GM19240 (cell line): ENCODE measurements around a stretch of chr13.

DNA sequence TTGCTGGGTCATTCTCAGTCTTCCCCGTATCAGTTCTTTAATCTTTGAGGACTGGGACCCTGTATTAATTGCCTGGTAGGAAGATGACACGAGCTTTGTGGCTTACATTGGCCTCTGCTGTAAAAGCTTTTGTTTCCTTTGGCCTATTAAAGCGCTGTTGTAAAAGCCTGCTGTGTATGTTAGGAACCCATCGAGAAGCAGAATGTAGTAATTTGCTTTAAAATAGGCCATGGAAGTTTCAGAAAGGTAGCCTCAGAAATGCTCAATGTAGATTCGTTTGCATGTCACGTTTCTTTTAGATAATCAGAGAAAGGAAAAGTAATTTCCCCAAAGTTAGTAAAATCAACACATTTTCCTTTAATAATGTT lies 257.5 kb upstream of the STARD13 start:
- RRBS = no CpG with 5 or more reads among the region's 6 CpGs

GRCh38 chr13:33676638-33677370 lies 141.1 kb upstream of the RFC3 start:
- RRBS = no CpG with 5 or more reads among the region's 5 CpGs

GRCh38 chr13:33870276-33870858 lies 52.4 kb downstream of the RFC3 start:
- RRBS = no CpG with 5 or more reads among the region's 1 CpG

GRCh38 chr13:34201700-34202073 lies 383.7 kb downstream of the RFC3 start:
- RRBS = no CpG with 5 or more reads among the region's 2 CpGs

DNA sequence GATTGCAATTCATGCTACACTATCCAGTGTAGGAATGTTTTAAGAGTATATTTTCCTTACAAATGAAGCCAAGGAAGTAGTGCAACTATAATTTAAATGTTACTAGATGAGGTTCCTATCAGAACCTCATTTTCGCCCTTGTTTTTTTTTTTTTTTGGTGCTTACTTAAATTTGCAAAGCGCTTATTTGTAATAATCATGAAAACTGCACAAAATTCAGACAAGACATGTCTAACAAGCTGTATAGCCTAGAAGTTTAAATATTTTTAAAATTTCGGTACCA lies 182.0 kb downstream of the NBEA start:
- RRBS = no CpG with 5 or more reads among the region's 3 CpGs

GRCh38 chr13:35838787-35839621 lies 292.2 kb downstream of the DCLK1 start:
- RRBS = no CpG with 5 or more reads among the region's 16 CpGs

DNA sequence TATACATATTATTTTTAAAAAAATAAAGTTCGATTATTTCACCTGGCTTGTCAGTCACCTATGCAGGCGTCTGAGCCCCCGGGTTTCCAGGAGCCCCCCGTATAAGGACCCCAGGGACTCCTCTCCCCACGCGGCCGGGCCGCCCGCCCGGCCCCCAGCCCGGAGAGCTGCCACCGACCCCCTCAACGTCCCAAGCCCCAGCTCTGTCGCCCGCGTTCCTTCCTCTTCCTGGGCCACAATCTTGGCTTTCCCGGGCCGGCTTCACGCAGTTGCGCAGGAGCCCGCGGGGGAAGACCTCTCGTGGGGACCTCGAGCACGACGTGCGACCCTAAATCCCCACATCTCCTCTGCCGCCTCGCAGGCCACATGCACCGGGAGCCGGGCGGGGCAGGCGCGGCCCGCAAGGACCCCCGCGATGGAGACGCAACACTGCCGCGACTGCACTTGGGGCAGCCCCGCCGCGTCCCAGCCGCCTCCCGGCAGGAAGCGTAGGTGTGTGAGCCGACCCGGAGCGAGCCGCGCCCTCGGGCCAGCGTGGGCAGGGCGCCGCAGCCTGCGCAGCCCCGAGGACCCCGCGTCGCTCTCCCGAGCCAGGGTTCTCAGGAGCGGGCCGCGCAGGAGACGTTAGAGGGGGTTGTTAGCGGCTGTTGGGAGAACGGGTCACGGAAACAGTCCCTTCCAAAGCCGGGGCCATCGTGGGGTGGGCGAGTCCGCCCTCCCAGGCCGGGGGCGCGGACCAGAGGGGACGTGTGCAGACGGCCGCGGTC lies 827 bp upstream of the CCNA1 start:
- RRBS = 7% methylated on average over 25 of the region's 79 CpGs

GRCh38 chr13:36888546-36889232 lies 31.3 kb downstream of the SMAD9 start:
- RRBS = no CpG with 5 or more reads among the region's 5 CpGs

- RRBS = no CpG with 5 or more reads among the region's 6 CpGs
Measured at GRCh38 chr13:37681526-37682133, 83.1 kb upstream of the POSTN start.

- RRBS = no CpG with 5 or more reads among the region's 5 CpGs
Measured at GRCh38 chr13:37934843-37935088, 65.2 kb upstream of the TRPC4 start.

GRCh38 chr13:38846636-38847036 lies 144.0 kb downstream of the STOML3 start:
- RRBS = no CpG with 5 or more reads among the region's 4 CpGs

DNA sequence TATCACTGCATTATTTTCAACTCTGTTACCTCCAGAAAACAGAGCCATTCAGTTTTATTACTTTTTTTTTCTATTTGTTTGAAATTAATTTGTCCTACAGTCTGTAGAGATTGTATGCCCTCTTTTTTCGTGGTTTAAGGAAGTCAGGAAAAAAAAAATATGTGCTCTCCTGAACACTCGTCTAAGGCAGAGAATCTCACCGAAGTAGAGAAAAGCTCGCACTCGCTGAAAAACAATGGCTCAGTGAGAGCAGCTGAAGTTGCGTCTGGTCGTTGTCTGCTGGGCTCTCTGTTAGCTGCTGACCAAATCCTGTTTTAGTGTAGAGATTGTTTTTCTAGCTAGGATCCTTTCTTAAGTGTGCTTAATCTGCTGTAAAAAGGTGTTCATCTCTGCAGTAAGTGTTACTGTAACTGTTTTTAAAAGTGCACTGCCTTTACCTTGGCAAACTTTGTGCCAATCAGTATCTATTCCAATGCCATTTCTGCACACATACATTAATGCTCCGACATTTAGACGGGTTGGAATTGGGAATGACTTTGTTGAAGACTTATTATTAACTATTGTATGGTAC lies 38.6 kb downstream of the STOML3 start:
- RRBS = no CpG with 5 or more reads among the region's 9 CpGs

- RRBS = no CpG with 5 or more reads among the region's 11 CpGs
Measured at GRCh38 chr13:39006683-39006966, 16.0 kb upstream of the STOML3 start.

- RRBS = 3% methylated on average over 1 of the region's 8 CpGs
Measured at GRCh38 chr13:39039061-39039540, 845 bp downstream of the NHLRC3 start.

DNA sequence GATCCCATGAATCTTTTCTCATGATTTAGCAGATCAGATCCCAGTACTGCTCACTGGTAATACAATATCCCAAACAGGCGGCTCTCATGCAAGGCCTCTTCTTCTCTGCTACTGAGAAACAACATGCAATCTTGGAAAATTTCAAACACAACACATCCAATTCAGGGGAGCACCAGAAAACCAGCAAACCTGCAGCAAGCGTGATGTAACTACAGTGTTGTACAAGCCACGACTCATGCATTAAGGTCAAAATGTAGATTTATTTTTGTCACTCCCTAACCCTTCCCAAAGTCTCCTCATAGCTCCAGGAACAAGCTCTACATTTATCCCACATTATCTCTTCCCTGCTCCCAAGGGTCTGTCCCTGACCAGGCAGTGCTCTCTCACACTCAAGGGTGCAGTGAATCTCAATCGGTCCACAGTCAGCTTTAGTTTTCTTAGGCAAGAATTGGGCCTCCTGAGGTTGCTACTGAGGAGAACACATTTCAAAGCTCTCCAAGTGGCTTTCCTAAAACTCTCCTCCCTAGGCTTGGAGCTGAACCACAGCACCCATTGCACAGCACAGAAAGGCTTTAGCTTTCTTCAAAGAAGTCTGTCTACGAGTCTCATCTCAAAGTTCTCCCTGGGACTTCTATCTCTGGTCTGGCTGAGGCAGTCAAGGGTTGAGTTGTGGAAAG lies 219.4 kb downstream of the NHLRC3 start:
- RRBS = no CpG with 5 or more reads among the region's 5 CpGs

GRCh38 chr13:39414853-39415408 lies 188.1 kb downstream of the LHFPL6 start:
- RRBS = no CpG with 5 or more reads among the region's 5 CpGs

- RRBS = no CpG with 5 or more reads among the region's 6 CpGs
Measured at GRCh38 chr13:39741314-39741793, 85.9 kb downstream of the COG6 start.

DNA sequence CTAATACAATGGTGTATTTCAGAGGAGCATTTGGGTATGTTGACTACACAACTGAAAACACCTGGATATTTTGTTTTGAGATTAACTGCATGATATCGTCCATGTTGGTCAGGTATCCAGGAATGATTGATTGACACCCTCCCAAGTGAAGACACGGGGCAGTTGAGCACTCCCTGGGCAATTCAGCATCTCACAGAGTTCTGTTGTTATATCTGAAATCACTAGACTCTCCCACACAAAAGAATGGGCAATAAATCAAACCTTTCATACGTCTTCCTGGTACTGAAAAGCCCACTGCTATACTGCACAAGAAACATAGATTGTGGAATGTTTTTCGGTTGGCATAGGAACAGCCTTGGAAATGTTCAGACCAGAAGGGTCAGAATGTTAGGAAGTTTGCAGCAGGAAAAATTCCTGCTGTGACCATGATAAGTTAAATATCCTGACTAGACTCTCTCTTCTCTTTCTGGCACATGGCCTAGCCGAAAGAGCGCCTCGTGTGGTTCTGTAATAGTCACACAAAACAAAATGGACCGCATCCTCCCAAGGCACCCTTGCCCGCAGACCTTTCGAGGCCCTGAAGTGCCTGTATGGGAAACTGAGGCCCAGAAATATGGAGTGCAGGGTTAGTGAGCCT lies 427.1 kb downstream of the COG6 start:
- RRBS = no CpG with 5 or more reads among the region's 10 CpGs